Measurements from ENCODE around the genes KCTD13, MYL11 and ZNF771.

DNA sequence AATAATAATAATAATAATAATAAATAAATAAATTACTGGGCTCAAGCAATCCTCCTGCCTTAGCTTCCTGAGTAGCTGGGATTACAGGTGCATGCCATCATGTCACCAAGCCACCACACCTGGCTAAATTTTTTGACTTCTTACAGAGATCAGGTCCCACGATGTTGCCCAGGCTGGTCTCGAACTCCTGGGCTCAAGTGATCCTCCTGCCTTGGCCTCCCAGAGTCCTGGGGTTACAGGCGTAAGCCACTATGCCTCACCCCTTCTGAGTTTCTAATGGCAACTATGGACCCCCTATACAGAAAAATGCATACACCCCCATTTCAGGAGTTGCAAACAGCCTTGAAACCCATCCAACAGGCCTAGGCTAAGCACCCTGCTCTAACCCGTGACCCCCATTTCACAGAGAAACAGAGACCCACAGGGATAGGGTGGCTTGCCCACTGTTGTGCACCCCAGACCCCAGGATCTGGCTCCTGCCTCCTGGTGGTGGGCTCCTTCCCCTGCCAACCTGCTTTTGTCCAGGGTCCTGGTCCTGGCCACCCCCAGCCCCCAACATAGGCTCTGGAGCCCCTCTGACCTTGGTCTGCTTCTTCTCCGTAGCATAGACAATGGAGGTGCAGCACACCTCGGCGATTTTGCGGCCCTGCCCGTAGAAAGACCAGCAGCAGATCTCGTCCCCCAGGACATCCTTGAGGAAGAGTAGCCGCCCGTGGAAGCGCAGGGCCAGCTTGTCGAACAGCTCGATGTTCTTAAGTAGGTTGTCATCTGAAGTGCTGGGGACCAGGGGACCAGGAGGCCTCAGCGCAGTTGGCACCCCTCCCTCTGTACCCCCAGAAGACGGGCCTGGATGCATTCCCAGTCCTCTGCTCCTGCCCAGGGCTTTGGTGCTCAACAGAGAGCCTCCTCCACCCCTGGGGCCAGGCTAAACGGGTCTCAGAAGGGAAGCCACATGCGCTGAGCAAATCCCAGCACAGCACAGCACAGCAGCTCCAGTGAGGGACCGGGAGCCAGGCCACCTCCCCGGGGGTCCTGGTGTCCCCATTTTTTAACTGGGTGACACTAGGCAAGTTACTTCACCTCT lies 10.5 kb downstream of the ASPHD1 start:
- RRBS = no CpG with 5 or more reads among the region's 21 CpGs

DNA sequence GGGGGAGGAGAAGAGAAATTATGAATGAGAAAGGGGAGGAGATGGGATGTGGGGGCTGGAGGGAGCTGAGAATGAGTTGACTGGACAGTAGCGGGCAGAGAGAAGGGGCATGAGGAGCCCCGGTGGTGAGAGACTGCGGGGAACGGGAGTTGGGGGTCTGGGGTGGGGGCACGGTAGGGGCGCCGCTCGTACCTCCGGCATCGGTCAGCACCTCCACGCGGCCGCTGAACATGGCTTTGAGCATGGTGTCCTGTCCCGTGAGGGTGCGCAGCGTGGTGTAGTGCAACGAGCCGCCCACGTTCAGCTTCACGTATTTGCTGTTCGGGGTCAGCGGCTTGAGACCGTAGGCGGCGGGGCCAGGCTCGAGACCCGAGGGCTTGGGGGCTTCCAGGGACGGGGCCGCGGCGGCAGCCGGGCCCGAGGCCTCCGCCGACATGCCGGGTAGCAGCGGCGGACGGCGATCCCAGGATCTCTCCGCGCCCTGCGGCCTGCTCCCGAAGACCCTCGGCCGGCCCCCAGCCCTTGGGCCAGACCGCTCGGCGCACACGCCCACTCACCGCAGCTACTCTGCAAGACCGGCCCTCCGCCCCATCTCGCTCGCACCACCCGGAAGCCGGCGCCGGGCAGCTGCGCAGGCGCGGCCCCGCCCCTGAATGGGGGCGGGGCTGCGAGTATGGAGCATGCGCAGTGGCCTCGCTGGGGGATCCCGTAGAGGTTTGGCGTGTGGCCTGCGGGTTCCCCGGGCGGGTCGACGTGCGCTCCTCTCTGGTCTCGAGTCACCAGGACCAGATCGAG lies at the start of gene KCTD13:
Gene KCTD13 (minus strand): TSS at position 629 of the 795 bp plus-strand sequence.
- RRBS = 1% methylated on average over 34 of the region's 77 CpGs

- RRBS = no CpG with 5 or more reads among the region's 37 CpGs
Measured at GRCh38 chr16:29994741-29995536, 478 bp downstream of the HIRIP3 start.

DNA sequence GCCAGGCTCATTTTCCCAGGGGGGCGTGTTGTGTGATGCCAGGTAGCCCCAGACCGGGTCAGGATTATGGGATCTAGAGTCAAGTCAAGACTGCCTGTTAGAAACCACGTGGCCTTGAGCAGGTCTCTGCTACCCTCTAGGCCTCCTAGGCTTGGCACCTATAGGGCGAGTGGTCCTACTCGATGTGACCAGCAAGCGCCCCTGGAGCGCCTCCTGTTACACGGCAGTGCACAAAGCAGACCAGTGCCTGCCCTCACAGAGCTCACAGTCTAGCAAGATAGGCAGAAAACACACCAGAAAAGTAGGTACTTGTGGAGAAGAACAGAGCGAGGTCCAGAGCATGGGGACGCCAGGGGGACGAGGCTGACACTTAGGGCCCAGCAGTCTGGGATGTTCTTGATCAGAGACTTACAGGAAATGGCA lies 5.8 kb downstream of the INO80E start:
- RRBS = 97% methylated on average over 2 of the region's 11 CpGs

DNA sequence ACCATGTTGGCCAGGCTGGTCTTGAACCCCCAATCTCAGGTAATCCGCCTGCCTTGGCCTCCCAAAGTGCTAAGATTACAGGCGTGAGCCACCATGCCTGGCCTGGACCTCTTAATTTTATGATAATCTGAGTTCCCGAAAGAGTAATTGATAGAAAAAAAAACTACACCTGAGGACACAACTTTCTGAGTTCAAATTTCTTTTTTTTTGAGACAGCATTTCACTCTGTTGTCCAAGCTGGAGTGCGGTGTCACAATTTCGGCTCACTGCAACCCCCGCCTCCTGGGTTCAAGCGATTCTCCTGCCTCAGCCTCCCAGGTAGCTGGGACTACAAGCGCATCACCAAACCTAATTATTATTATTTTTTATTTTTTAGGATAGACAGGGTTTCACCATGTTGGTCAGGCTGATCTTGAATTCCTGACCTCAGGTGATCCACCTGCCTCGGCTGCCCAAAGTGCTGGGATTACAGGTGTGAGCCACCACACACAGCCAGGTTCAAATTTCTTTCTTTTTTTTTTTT lies 2.7 kb upstream of the PPP4C start:
- RRBS = no CpG with 5 or more reads among the region's 9 CpGs

DNA sequence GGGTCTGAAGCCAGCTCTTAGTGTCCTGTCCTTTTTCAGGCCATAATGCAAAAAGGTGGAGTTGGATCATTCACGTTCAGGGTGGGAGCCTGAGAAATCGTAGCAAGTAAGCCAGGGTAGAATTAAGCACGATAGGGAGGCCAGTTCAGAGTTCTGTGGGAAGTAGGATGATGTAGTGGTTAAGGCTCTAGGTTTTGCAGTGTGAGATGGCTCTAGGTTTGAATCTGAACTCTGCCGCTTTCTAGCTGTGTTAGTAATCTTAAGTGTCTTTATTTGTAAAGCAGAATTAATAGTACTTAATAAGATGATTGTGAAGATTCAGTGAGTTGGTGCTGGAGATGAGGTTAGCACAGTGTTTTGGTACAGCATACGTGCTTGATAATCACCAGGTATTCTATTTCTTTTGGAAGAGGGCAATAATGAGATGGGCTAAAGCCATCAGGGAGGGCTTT lies 1.2 kb downstream of the PPP4C start:
- RRBS = no CpG with 5 or more reads among the region's 5 CpGs

DNA sequence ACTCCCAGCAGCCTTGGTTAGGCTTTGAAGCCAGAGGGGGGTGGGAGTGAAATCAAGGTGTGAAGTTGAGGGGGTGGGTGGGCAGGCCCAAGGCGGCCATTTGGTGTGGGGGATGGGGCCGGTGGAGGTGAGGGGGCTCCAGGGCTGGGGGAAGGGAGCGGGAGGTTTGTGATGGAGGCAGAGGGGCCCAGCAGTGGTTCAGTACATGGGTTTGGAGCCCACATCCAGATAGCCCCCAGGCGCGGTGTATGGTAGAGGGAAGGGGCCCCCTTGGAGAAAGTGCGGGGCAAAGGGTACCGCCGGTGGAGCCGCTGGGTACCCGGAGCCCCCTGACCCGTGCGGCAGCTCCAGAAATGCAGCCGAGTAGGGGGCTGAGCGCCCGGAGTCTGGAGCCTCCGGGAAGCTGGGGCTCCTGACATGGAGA lies 5.7 kb downstream of the TBX6 start:
- RRBS = 98% methylated on average over 6 of the region's 16 CpGs

DNA sequence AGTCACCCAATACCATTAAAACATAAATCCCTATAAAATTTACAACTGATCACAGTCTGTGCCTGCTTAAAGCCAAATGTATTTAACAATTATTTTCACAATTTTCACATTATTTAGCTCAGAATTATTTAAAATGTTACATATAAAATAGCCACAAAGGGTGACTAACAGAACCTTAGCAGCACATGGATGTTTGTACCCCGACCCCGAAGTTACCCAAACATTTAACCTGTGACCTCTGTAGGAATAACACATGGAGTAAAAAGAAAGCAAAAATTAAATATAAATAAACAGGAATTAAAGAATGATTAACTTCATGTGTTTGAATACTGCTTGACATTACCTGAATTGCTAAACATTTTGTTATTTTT lies 27.9 kb upstream of the NPIPB13 start:
- RRBS = no CpG with 5 or more reads among the region's 2 CpGs

DNA sequence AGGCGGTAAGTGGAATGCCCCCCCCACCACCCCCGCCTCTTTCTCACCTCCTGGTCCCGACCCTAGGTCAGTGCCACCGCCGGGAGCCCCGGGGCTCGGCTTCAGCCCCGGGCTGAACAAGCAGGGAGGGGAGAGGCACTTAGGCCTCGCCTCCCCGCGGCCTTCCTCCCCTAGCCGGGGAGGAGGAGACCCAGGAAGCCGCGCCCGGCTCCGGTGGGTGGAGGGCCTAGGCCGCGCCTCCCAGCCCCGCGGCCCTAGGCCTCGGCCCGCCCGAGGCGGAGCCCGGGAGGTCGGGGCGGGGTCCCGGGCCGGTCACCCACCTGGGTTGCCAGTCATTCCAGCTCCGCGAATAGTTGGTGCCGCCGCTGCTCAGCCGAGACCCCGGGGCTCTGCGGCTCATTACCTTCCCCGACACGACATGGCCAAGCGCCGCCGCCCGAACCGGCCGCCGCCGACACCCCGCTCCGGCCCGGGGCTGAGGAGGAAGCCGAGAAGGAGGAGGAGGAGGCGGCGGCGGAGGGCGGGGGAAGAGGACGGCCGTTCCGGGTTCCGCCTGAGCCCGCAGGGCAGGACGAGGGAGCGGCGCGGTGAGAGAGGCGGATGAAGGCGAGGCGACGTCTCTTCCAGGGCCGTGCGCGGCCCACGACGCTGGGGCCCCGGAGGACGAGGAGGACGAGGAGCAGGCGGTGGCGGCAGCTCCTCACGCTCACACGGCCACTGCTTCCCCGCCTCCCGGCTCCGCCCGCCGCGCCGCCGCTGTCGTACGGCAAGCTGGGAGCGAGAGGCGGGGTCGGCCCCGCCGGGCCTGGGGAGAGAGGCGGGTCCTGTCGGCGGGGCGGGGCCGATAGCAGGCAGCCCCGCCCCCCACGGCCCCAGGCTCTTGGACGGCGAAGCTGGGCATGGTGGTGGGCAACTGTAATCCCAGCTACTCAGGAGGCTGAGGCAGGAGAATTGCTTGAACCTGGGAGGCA lies 20.2 kb downstream of the CD2BP2 start:
- RRBS = under 1% methylated on average over 17 of the region's 103 CpGs

- RRBS = 0% methylated on average over 1 of the region's 22 CpGs
Measured at GRCh38 chr16:30335626-30336595, 19.2 kb downstream of the CD2BP2 start.

DNA sequence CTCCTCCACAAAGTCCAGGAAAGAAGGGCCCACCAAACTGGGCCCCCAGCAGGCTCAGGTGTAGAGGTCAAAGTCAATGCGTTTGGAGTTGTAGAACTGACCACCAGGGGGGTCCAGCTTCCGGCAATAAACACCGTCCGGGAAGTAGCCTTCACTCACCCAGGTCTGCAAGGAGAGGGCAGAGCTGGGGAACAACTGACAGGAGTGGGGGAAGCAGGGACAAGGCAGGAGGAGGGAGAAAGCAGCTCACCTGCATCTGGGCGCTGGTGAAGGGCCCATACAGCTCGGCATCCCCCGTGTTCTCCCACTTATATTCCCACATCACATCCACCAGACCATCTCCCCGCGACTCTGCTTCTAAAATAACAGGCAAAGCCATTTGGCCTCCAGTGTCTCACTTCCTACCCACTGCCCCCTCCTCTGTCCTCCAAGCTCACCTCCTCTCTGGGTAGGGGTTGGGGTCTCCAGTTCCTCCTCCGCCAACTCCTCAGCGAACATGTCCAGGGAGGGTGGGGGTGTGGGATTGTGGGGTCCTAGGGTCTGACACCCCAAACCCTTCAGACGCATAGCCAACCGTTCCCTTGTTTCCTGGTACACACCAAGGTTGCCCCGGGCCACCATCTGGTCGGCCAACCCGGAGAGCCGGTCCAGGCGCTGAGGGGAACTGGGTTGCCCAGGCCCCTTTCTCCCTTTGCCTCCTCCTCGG lies 2.0 kb downstream of the CD2BP2 start:
- RRBS = no CpG with 5 or more reads among the region's 19 CpGs

DNA sequence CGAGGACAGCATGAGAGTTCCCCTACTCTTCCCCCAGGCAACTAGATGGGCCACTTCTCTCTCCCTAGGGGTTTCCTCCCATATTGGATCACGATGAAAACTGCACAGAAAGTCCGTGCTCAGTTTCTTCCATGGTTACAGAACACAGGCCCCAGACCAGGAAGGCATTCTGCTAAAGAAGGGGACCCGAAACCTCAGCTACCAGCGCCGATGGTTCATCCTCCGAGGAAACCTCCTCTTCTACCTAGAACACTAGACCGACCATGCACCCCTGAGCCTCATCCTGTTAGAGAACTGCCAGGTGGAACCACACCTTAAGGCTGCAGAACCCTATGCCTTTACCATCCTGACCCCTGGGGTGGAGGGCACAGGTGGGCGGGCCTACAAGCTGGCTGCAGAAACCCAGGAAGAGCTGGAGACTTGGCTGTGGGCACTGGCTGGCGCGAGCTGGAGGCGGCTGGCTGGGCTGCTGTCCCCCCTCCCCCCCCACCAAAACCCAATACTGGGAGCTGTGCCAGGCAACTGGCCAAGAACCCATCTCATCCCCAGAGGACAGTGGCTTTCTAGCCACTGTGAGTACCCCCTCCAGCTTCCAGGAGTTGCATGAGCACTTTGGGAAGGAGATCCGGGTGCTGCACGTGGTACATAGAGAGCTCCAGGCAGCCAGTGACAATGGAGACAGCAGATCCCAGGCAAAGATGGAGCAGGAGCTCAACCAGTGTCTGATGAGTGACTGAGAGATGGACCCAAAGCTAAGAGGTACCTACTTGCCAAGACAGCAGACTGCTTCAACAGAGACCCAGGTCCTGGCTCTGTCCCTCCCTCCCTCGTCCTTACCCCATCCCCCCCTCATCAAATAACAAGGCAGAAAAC lies 1.4 kb upstream of the CD2BP2 start:
- RRBS = no CpG with 5 or more reads among the region's 15 CpGs

DNA sequence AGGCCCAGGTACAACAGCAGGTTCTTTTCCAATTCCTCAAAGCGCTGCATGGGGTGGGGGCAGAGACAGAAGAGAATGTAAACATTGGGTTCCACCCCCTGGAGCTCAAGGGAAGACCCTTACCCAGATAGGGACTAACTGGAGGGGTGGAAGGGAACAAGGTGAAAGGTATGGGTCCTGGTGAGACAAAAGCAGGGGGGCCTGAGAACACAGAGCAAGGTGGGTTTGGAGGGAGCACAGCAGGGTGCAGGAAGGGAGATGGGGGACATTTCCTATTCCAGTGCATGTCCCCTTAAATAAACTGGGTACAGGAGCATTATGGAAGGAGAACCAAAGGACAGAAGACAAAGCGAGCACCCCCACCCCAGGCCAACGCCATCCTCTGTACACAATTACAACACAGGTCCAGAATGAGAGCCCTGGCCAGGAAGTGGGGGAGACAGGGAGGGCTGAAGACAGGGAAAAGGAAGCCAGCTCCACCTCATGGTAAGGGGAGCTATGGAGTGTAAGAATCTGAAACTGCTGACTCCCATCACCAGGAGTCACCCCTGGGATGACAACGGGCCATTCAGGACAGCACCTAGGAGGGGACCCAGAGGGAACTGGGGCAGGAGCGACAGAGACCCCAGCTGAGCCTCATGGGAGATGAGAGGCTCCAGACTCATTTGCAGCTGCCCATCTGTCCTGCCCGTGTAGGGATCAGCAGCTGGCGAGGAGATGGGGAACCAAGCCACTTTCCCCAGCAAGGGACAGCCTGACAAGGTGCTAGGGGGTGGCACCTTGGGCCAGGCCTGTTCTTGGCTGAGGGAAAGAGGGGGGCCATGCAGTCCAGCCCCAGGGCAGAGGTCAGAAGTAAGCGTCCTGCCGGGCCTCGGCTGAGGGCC lies 2.2 kb upstream of the CD2BP2 start:
- RRBS = 79% methylated on average over 2 of the region's 10 CpGs

GRCh38 chr16:30372805-30373181 lies 1.8 kb upstream of the MYL11 start:
- RRBS = no CpG with 5 or more reads among the region's 7 CpGs

DNA sequence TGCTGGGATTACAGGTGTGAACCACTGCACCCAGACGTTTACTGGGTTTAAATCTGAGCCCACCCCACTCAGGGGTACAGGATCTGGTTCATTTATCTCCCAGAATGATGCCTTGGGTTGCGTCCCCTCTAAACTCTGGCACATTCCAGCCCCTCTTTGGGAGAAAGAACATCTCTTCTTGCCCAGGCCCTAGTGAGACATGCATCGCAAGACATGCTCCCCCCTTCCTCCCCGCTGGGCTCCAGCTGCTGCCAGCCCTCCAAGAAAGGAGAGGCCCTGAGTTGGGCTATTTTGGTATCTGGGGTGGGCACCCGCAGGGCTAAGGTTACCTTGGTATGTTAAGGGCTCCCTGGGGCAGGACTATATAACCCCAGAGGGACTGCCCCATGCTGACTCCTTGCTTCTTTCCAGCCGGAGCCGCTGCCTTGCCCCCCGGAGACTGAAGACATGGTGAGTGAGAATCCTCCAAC lies at the start of gene MYL11:
Gene MYL11 (plus strand): TSS at position 392 of the 470 bp plus-strand sequence.
- RRBS = no CpG with 5 or more reads among the region's 8 CpGs

DNA sequence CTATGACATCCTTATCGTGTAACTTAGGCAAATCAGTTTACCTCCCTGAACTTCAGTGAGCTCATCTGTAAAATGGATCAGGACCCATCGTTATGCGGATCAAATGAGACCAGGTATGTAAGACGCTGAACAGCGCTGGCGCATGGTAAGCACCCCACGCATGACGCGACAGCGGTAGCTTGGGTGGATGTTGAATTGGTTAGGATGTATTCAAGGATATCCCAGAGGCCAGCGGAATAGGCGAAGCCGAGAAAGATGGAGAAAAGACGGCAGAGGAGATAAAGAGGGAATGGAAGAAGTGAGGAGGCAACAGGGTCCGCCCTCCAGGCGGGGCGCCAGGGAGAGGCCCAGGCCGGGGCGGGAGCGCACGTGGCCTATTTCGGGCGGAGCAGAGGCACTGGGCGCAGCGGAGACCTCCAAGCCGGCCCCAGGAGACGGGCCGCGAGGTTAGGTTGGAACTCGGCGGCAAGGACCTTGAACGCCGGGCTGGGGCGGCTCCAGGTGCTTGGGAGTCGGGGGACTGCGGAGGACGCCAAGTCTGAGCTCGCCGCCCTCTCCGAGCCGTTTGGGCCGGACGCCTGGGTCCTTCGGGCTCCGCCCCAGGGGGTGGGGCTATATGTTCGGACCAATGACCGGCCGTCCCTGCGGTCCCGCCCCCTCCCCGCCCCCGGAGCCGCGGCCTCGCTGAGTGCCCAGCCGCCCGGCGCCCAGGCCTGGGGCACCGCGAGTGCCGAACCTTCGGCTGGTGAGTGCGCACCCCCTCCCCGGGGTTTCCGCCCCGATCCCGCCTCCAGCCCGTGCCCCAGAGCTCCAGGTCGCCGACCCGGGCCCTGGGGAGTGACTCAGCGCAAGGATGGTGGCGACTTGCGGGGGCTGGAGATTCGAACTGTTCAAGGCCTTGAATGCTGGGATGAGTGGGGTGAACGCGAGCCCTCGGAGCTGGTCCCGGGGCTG lies at the start of gene ZNF771:
Gene ZNF771 (plus strand): TSS at position 687 of the 954 bp plus-strand sequence.
- RRBS = under 1% methylated on average over 53 of the region's 79 CpGs

GRCh38 chr16:30429523-30429885 lies 326 bp downstream of the DCTPP1 start:
- RRBS = no CpG with 5 or more reads among the region's 20 CpGs

GRCh38 chr16:30444152-30444850 lies 1.4 kb downstream of the SEPHS2 start:
- RRBS = no CpG with 5 or more reads among the region's 18 CpGs

- RRBS = 2% methylated on average over 26 of the region's 45 CpGs
Measured at GRCh38 chr16:30527135-30527771, 887 bp upstream of the ZNF768 start.

DNA sequence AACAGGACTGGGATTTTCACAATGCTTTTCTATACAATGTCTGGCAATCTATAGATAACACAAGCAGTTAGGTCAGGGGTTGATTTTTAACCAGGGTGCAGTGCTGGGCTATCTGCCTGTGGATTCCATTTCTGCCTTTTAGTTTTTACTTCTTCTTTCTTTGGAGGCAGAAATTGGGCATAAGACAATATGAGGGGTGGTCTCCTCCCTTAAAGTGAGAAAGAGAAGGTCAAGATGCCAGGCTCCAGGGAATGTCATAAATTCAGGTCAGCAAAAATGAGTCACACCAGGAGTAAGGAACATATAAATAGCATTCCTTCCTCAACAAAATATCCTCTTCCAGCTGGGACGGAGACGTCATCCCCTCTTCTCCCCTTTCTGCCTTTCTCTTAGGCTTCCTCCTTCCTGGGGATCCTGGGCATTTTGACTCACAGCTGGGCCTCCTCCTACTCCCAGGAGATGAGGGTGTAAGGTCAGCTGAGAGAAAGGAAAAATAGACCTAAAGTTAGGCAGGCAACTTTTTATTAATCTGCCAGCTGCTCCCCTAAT lies 6.7 kb upstream of the ZNF747 start:
- RRBS = no CpG with 5 or more reads among the region's 2 CpGs

Data from T47D (cell line).